Glomerular endothelial cell (primary cell): ENCODE results near the gene AKR1B1.

GRCh38 chr7:132145051-132145945, 431.0 kb downstream of the PLXNA4 start:
- RAMPAGE, long total RNA = no peak

DNA sequence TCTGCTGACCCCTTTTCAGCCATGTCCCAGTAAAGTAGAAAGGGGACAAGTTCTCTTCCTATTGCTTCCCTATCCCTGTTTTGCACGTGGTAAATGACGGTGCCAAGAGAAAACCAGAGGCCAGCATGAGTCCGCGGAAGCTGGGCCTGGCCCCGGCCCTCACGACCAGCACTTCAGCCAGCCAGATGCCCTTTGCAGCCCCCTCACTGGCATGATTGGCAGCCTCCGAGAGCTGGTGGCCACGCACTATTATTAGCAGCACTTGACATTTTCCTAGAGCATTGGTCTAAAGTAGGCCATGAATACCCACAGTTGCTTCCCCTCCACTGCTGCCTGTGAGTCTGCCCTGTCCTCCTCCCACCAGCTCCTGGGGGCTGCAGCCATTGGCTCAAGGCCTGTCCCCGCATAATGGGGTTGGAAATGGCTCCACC, 369.1 kb downstream of the PLXNA4 start:
- RAMPAGE, long total RNA = no peak

- RAMPAGE, long total RNA = no peak
Measured at GRCh38 chr7:132508016-132508767, 68.1 kb downstream of the PLXNA4 start.

GRCh38 chr7:132666369-132666820, 90.1 kb upstream of the PLXNA4 start:
- RAMPAGE, long total RNA = no peak

GRCh38 chr7:132865233-132865831, 216.6 kb downstream of the CHCHD3 start:
- RAMPAGE, long total RNA = no peak

- RAMPAGE, long total RNA = no peak
Measured at GRCh38 chr7:132940625-132941669, 140.9 kb downstream of the CHCHD3 start.

GRCh38 chr7:133307577-133308110, 54.8 kb downstream of the EXOC4 start:
- RAMPAGE, long total RNA = no peak

DNA sequence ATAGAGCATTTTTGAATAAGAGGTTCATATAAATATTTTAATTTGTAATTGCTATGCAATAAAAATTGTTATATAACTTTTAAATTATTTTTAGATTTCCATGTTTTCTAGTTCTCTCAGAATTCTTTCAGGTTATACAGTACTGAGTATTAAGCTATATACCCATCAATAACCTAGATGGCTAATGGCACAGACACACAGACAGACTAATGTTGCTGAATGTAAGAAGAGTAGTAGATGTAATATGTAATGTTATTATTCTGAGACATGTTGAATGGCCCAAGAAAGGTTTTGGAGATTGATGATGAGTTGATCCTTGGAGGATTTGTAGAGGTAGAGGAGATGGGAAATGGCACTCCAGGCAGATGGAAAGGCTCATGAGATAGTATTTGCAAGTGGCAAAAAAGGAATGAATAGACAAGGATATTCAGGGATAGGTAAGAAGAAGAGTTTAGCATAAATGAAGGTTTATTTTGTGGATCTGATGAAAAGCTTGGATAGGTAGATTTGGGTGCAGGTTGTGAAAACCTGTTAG, 128.3 kb downstream of the EXOC4 start:
- RAMPAGE, long total RNA = no peak

DNA sequence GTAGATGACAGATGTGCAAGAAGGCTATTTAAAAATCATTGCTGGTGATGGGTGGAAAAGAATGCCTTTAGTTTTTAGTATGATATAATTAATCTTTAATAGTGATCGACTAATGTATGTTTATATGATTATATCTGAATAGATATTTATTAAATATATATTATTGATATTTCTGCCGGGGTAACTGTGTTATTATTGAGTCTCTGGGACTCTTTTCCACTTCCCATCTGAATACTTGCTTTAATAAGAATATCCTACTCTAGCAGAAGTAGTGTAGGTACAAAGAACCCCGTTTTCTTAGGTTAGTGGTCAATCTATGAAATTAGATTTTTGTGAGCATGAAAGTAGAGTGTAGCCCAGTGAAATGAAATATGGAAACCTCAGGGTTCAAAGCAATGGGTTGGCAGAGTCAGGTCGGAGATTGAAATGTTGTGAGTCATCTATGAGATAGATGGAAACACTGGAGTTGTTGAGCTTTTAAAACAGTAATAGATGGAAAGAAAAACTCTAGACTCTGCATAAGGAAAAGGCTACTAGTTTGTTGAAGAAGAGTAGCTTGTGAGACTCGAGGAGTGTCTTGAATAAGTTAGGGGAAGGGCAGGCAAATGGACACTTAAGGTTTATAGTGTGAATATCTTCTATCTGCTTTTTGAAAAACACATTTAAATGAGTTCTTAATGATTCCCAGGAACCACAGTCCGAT, 251.9 kb downstream of the EXOC4 start:
- RAMPAGE, long total RNA = no peak

DNA sequence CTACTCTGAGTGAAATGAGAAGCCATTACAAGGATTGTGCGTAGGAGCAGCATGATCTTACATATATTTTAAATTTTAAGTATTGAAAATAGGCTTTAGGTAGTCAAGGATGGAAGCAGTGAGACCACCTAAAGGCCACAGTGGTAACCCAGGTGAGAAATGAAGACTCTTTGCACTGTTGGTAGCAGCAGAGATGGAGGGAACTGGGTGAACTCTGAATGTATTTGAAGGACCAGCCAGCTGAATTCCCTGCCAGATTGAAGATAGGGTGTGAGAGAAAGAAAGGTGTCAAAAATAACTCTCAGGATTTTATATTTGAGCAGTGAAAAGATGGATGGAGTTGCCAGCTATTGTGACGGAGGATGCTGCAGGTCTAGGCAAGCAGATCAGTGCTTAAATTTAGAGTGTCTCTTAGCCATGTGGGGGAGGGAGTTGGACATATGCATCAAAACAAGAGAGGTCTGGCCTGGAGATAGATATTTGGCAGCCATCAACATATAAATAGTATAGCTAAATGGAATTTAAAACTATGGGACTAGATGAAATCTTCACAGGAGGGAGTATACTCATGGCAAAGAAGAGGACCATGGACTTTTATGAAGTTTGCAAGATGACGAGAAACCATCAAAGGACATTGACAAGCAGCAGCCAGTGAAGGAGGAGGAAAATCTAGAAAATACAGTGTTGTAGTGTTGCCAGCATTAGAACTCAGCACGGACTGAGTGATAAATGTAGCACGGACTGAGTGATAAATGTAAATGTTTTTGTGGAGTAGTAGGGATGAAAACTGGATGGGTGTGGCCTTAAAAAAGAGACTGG, 223.7 kb upstream of the LRGUK start:
- RAMPAGE, long total RNA = no peak

- RAMPAGE, long total RNA = no peak
Measured at GRCh38 chr7:134429716-134430037, 29.2 kb downstream of the AKR1B1 start.

DNA sequence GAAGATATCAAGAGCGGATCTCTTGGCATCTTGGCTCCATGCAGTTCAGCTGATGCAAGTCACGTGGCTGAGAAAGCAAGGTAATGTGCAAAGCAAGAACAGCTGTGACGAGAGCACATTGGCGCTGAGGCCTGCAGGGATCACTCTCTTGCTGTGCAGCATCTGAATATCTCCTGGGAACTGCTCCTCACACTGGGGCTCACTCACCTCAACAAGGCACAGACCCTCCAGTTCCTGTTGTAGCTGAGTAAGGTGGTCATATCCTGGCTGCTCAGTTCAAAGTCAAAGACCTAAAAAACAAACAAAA, 13.9 kb downstream of the AKR1B1 start:
- RAMPAGE, long total RNA = no peak

DNA sequence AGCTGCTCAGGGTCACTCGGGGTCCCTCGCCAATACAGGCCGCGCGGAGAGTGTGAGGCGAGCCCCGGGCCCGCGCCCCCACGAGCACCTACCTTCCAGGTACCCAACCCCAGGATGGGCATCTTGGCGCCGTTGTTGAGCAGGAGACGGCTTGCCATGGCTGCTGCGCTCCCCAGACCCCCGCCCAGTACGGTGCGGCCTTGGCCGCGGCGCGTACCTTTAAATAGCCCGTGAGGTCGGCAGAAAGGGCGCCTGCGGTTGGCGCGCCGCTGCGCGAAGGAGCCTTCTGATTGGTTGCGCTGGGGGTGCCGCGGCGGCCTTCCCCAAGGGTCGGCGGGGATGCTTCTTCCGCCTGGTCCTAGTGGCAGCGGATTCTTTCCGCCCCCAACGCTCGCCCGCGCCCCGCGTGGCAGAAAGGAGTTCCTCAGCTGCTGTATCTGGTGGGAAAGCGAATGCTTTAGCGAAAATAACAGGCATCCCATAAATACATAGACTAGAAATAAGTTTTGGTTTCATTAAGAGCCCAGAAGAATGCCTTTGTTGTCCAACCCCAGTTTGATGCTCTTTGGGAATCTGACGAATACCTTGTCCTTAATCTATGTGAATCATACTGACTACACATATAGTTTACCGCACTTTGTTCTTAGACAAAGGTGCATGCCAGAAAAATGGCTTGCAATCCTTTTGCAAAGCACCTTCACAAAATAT, at the start of gene AKR1B1:
Gene AKR1B1 (minus strand): TSS at position 196 of the 708 bp plus-strand sequence.
- RAMPAGE, long total RNA = start-site peak on the minus strand centred at position 204 of the sequence, 78 bp wide, 337 and 156 reads in 2 replicates

DNA sequence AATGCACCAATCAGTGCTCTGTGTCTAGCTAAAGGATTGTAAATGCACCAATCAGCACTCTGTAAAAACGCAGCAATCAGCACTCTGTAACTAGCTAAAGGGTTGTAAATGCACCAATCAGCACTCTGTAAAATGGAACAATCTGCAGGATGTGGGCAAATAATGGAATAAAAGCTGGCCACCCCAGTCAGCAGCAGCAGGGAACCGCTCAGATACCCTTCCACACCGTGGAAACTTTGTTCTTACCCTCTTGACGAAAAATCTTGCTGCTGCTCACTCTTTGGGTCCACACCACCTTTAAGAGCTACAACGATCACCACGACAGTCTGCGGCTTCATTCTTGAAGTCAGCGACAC, 16.0 kb downstream of the AKR1B15 start:
- RAMPAGE, long total RNA = no peak

- RAMPAGE, long total RNA = no peak
Measured at GRCh38 chr7:134827458-134828483, 48.3 kb downstream of the CALD1 start.

- RAMPAGE, long total RNA = no peak
Measured at GRCh38 chr7:134852409-134853298, 73.2 kb downstream of the CALD1 start.

DNA sequence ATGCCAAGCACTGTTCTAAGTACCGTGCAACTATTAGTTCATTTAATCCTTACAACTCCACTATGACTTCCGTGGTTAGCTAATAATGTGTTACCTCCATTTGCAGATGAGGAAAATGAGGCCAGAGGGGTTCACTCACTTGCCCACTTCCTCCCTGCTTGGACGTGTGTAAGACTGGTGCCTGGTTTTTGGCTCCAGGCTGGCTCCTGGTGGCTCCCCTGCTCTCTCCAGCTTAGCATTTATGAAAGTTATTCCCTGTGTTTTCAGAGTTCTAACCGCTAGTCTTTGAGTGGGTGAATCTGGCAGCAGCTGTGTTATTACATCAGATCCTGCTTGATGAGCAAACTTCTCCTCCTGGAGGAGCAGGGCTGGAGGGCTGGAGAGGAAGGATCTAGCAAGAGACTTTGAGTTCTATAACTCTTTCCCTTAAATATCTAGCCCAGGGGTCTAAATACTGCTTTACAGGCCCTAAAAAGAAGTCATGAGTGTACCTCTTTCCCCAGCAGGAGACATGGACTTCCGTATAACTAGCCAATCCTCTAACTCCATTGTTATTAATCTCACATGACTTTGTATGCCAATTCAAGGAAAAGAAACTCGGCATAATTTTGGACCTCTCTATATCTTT, 80.9 kb upstream of the AGBL3 start:
- RAMPAGE, long total RNA = no peak

DNA sequence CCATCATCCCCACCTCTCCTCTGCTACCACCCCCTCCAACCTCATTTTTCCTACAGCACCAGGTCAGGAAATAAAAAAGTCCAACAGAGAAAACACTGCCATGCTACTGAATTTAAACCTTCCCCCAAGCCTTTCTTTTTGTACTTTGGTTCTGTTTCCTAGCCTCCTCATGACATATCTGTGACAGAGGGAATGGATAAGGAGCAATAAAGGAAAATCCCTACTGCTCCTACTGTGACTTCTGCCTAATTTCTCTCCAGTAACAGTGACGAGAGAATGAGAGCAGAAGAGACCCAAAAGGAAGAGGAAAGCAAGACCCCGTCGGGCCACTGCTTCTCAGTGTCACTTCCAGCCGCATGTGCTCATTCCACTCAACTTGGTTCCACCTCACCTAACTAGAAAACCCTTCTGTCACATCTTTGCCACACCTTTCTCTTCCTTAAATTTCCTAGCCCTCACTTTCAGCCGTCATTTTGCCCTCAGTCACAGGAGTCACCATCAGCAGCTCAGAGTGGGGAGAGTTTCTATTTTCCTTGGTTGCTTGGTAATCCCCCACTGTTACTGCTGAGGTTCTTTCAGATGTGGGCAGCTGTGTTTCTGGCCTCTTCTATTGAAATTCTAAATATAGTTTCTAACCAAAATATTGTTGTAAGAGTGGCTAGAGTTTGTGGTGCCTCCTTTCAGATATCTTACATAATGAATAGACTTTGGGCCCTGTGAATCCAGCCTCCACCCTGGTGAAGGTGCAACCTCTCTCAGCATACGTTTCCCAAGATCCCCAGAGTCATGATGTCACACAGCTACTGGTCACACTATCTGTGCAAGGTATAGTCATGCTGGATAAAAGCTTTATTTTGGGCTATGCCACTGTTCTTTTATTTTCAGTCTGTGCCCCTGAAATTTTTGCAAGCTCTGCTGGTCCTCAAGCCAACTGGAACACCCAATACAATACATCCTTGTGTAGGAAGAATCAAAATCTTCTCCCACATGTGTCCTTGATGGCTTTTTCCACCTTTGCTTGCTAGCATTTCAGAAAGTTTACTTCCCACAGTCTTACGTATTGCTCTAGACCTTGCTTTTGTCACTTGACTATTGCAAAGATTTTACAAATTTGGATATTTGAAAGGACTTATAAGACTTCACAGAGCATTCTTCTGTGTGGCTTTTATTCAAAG, 9.0 kb downstream of the AGBL3 start:
- RAMPAGE, long total RNA = no peak

GRCh38 chr7:135169521-135169791, 1.1 kb downstream of the CYREN start:
- RAMPAGE, long total RNA = no peak

DNA sequence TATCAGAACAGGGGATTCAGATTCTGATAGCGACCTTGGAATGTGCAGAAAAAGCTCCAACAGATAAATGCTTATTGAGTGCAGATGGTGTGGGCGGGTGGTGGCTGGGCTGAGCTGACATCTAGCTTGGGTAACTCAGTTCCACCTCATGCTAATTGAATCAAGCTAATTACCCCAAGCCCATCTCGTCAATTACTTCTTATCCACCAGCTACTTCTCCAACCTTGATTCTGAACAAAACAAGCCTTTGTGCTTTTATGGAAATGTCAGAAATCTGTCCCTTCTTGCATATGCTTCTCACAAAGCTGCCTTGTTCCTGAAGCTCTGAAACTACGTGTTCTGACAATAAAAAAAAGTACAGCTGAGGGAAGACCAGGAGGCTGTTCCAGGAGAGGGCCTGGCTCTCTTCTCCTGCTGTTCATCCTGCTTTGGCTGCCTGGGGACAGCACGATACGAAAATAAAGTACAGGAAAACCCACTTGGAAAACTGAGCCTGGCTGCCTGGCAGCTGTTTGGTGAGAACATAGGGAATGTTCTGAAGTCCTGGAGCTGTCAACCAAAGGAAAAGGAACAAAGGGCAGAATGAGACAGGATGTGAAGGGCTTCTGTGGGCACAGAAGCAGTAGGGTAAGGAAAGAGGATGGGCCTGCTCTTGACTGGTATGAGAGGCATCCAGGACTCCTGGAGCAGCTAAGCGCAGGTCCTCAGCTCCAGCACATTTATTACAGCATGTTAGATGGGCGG, 27.6 kb downstream of the STRA8 start:
- RAMPAGE, long total RNA = no peak